ENCODE measurements around a stretch of chr2.

DNA sequence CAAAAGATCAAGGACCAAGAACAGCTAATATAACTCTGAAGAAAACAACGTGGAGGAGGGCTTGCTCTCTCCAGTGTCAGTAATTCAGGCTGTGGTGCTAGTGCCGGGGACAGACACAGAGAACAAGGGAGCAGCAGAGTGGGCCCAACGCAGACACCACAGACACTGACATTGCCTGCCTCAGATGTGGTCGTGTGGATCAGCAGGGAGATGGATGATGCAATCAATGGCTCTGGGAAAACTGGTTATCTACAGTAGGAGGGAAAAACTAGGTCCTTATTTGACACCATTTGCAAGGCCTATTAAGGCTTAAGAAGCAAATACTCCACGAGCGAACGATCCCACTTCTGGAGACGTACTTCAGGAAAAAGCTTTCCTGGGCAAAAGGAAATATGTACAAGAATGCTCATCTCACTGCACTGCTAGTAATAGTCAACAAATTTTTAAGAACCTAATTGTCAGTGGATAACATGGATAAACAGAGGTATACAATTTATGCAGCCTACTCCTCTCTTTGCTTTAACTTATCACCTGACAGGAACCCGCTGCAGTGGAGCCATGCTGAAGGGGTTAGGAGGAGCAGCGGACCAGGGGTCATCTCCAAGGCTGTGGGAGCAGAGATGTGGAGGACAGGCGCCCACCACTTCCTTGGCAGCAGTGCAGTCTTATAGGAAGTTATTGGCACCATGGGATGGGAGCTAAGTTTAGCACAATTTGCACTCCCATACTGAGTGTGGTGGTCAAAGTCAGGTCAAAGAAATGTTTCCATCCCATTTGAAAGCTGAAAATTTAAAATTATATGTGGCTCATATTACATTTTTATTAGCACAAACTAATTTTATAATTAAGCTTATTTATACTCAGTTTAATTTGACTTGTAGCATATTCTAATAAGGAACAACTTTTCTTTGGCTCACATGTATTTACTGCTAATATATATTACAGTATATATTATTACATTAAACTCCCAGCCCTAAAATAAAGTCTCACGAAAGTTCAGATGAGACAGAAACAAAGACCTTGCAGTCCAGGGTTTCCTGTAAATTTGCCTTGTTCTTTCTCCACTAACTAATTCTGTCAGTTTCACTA lies 35.7 kb downstream of the HDLBP start:
- RRBS = no CpG with 5 or more reads among the region's 12 CpGs

DNA sequence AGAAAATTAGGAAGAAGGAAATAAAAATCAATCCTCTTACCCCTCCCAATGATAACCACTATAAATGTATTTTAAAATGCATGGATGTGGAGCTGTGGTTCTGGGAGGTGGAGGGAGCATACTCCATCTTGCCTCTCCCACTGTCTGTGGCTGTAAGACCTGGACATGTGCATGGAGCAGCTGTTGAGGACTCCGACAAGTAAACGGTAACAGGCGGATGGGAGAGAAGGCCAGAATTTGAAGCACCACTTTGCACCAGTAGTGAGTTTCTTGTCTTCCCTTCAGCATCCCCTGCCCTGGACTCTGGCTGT lies 6.7 kb downstream of the FARP2 start:
- RRBS = no CpG with 5 or more reads among the region's 3 CpGs

GRCh38 chr2:241399729-241400821 lies 44.0 kb downstream of the FARP2 start:
- RRBS = no CpG with 5 or more reads among the region's 10 CpGs

GRCh38 chr2:241491767-241492335 lies 16.5 kb downstream of the STK25 start:
- RRBS = no CpG with 5 or more reads among the region's 9 CpGs

- RRBS = 94% methylated on average over 6 of the region's 13 CpGs
Measured at GRCh38 chr2:241494580-241495162, 13.7 kb downstream of the STK25 start.

GRCh38 chr2:241546973-241547216 lies 11.7 kb upstream of the BOK start:
- RRBS = no CpG with 5 or more reads among the region's 9 CpGs

GRCh38 chr2:241584438-241585044 lies 26.0 kb downstream of the BOK start:
- RRBS = no CpG with 5 or more reads among the region's 18 CpGs

- RRBS = no CpG with 5 or more reads among the region's 39 CpGs
Measured at GRCh38 chr2:241632908-241633634, 3.9 kb downstream of the THAP4 start.

DNA sequence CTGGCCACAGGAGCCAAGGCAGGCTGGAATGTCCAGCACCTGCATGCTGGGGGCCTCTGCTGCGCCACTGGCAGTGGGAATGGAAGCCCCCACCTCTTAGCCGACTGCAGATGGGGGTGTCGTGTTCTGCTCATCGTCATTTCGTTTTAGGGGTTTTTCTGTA lies 16.2 kb downstream of the DTYMK start:
- RRBS = no CpG with 5 or more reads among the region's 5 CpGs

DNA sequence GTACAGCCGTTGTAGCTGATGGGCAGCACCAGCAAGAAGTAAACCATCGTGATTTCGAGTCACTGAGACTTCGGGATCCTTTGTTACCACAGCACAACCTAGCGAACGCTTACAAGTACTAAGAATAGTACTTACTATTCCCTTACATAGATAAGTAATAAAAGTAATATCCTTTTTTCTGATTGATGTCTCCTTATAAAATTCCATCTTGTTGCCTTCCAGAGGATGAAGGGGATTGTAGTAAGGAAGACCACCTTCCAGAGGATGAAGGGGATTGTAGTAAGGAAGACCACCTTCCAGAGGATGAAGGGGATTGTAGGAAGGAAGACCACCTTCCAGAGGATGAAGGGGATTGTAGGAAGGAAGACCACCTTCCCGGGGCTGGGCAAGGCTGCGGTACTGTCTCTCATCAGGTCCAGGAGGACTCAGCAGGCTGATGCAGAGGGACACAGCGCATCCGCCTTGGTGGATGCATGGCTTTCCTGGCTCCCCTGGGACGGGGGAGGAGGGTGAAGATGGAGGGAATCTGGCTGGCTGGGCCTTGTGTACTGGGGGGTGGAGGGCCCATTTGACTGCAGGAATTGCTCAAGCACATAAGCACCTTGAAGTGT lies 3.1 kb upstream of the DTYMK start:
- RRBS = no CpG with 5 or more reads among the region's 11 CpGs

DNA sequence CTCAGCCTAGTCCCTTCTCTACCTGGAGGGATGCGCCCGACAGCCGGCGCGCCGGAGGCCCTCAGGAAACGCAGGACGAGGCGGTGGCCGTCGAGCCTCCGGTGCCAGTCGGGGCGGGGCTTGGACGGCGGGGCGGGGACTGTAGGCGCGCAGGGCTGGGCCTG lies 176 bp upstream of the D2HGDH start:
- RRBS = 2% methylated on average over 10 of the region's 19 CpGs

GRCh38 chr2:241762604-241762940 lies 14.1 kb upstream of the GAL3ST2 start:
- RRBS = no CpG with 5 or more reads among the region's 11 CpGs

GRCh38 chr2:241777039-241777786 lies 591 bp downstream of the GAL3ST2 start:
- RRBS = 94% methylated on average over 5 of the region's 28 CpGs

- RRBS = no CpG with 5 or more reads among the region's 6 CpGs
Measured at GRCh38 chr2:241810520-241810786, 1.5 kb downstream of the NEU4 start.

GRCh38 chr2:241859442-241860622 lies 1.1 kb upstream of the PDCD1 start:
- RRBS = 43% methylated on average over 9 of the region's 33 CpGs

DNA sequence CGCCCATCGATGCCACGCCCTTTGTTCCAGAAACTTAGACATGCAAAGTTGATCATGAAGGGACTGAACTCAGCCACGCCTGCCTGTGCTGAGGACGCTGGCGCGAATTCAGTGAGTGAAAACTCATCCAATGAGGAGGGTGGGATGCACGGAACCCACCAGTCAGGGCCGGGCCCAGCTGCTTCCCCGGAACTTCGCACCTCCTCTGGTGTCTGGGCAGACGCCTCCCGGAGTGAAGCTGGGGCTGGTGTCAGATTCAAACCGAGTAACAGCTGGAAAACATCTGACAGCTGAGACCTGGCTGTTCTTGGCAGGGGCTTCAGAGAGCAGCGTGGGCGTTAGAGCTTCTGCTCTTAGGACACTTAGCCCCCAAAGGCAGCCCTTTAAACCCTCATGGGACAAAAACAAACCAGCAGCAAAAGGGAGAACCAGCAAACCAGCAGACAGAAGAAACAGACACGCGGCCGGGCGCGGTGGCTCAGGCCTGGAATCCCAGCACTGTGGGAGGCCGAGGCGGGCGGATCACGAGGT lies 875 bp downstream of the FAM240C start:
- RRBS = no CpG with 5 or more reads among the region's 25 CpGs

GRCh38 chr2:241901407-241901774 lies 1.1 kb upstream of the FAM240C start:
- RRBS = 94% methylated on average over 8 of the region's 20 CpGs

- RRBS = no CpG with 5 or more reads among the region's 6 CpGs
Measured at GRCh38 chr2:241915376-241915978, 15.2 kb upstream of the FAM240C start.

GRCh38 chr2:242084657-242084900 lies 184.3 kb upstream of the FAM240C start:
- RRBS = no CpG with 5 or more reads among the region's 4 CpGs

DNA sequence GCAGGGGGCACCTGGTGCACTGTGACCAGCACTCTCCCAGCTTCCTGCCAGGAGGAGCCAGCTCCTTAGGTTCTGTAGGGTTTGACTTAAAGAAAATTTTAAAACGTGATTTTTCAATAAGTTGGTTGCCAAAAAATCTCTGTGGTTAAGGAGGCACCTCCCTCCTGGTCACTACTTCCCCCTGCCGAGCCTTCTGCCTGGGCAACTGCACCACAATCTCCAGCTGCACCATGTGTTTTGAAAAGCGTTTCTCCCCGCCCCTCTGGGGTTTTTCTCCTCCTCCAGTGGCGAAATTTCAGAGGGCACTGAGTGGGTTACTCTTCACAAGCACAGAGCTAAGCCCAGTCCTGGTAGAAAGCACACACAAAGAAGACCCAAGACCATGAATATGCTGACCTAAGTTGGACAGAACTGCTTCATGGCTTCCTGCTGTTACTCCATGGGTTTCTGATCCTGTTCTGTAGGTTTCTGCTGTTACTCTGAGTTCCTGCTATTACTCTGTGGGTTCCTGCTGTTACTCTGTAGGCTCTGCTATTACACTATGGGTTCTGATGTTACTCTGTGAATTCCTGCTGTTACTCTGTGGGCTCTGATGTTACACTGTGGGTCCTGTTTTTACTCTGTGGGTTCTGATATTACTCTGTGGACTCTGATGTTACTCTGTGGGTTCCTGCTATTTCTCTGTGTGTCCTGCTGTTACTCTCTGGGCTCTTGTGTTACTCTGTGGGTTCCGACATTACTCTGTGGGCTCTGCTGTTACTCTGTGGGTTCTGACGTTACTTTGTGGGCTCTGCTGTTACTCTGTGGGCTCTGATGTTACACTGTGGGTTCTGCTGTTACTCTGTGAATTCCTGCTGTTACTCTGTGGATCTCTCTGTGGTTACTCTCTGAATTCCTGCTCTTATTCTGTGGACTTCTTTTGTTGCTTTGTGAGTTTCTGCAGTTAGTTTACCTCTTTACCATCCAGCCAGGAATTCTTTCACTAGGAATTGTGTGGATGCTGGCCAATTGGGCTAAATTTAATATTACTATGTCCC lies 185.9 kb upstream of the FAM240C start:
- RRBS = no CpG with 5 or more reads among the region's 7 CpGs

Data from T47D (cell line).